GM23248 (cell line): ENCODE results near the genes ACAP1, SPEM1, SAT2 and DNAH2.

GRCh38 chr17:7258432-7259631 lies 3.4 kb downstream of the CLDN7 start:
- RAMPAGE, long total RNA, result no peak

GRCh38 chr17:7309356-7309873 lies 2.0 kb downstream of the EIF5A start:
- RAMPAGE, long total RNA, result no peak

DNA sequence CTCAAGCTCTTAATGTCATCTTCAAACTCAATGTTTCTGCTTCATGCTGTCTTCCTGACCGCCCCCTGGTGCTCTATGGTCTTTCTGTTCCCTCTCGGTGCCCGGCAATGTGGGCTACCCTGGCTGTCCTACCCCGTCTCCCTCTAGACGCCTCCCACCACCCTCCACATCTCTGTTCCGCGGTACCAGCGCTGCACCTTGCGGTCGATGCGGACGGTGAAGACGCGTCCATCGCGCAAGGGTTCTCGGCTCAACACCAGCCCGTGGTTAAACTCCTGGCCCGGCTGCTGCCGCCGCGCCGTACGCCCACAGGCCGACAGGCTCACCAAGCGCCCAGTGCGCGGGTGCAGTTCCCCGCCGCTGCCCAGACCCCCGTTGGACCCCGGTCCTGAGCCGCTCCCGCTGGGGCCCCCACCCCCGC lies 291 bp downstream of the NEURL4 start:
- RAMPAGE, long total RNA, result no peak

DNA sequence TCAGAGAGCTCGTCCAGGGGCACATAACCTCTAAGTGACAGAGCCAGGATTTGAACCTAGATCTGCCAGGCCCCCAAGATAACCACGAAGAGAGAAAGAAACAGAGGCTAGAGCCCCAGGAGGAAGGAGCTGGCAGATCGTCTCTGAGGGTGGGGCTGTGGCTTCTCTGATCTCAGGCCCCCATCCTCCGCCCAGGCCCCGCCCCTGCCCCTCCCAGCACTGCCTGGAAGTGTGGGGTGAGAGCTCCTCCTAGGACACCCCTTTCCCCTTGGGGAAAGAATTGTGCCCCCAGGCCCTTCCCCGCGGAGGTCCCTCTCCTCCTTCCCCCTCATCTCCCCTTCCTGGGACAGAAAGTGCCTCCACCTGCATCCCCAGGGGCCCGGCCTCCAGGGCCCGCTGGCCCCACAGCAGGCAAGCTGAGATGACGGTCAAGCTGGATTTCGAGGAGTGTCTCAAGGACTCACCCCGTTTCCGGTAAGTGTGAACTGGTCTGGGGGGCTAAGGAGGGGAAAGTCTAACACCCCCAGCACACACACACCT lies at the start of gene ACAP1:
Gene ACAP1, plus strand, starts transcription at position 216 of the 540 bp plus-strand sequence.
- RAMPAGE, long total RNA, result no peak

GRCh38 chr17:7343247-7343621 lies 6.9 kb downstream of the ACAP1 start:
- RAMPAGE, long total RNA, result no peak

- RAMPAGE, long total RNA, result no peak
These were observed 5.4 kb upstream of the KCTD11 start for GRCh38 chr17:7346319-7347244.

GRCh38 chr17:7420271-7420490 lies at the start of gene SPEM1:
Gene SPEM1, plus strand, starts transcription at chr17:7420324.
- RAMPAGE, long total RNA, result no peak

GRCh38 chr17:7437644-7437981 lies 1.7 kb upstream of the FGF11 start:
- RAMPAGE, long total RNA, result no peak

DNA sequence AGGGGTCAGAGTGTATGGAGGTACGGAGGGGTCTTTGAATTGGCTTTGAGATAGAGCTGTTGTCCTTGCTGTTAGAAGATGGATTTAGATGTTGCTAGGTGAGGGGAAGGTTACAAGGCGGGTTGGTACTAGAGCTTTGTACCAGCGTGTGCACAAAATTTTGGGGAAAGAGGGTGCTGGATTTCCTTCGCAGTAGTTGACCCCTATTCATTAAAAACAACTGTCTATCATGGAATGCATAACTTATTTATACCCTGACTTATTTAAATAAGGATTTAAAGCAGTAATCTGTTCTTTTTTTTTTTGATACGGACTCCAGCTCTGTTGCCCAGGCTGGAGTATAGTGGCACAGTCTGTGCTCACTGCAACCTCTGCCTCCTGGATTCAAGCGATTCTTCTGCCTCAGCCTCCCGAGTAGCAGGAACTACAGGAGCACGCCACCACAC lies 9.7 kb downstream of the SLC35G6 start:
- RAMPAGE, long total RNA, result no peak

DNA sequence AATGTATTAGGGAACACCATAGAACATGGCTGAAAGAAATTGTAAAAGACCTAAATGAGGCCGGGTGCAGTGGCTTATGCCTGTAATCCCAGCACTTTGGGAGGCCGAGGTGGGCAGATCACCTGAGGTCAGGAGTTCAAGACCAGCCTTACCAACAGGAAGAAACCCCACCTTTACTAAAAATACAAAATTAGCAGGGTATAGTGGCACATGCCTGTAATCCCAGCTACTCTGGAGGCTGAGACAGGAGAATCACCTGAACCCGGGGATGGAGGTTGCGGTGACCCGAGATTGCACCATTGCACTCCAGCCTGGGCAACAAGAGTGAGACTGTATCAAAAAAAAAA lies 23.4 kb downstream of the SLC35G6 start:
- RAMPAGE, long total RNA, result no peak

DNA sequence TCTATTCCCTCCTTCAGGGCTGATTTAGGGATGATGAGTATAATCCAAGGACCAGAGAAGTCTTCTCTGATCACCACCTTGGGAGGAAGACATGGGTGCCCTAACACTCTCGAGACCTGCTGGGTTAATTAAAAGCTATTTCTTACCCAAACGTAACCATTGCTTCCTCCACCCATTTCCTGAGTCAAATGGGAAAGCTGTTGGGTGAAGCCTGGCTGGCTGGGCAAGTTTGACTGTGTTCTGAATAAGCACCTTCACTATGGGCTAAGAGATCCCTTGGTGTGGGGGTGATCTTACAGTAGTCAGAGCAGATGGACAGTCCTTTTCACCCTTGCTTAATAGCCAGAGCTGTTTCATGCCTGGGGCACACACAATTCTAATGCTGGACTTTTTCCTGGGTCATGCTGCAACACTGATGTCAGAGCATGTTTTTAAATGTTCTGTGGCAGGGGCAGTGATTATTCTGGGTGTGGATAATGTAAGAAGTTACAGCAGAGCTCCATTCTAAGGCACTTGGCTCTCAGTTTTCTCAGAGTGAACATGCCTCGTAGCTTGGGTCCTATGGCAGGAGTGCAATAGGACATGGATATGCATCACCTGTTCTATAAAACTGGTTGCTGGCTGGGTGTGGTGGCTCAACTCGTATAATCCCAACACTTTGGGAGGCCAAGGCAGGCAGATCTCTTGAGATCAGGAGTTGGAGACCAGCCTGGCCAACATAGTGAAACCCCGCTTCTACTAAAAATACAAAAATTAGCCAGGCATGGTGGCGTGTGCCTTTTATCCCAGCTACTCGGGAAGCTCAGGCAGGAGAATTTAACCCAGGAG lies 2.9 kb downstream of the EIF4A1 start:
- RAMPAGE, long total RNA, result no peak

DNA sequence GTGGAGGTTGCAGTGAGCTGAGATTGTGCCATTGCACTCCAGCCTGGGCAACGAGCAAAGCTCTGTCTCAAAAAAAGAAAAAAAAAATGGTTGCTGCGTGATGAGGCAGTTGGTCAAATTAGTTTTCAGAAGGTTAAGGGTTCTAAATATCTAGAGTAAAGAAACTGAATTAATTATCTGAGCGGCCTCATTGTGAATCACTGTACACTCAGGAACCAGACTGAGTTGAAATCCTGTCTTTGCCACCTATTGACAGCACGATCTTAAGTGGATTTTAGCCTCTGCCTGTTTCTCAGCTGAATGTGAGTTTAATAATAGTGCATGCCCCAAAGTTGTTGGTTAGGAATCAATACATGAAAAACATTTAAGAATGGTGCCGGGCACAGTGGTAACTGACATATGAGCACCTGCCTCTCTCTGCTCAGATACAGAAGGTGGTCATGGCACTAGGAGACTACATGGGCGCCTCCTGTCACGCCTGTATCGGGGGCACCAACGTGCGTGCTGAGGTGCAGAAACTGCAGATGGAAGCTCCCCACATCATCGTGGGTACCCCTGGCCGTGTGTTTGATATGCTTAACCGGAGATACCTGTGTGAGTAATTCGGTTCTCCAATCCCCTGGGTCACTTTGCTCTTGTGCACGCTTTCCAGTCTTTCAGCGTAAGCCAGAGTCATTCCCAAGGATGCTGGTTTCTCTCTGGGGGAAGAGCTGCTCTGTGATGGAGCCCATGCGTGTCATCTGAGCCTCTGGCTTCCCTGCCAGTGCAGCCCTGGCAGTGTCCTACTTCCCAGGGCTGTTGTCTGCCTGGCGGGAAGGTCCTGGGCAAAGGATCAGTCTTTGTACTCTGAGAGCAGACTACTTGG lies 3.1 kb upstream of the CD68 start:
- RAMPAGE, long total RNA, result no peak

- RAMPAGE, long total RNA, result no peak
These were observed 418 bp downstream of the FXR2 start for GRCh38 chr17:7614342-7614615.

GRCh38 chr17:7626873-7627924 lies at the start of gene SAT2:
Gene SAT2, minus strand, starts transcription at chr17:7627821.
- RAMPAGE, long total RNA, result start-site peak on the minus strand at chr17:7627801-7627829, 63 and 72 reads in 2 replicates

DNA sequence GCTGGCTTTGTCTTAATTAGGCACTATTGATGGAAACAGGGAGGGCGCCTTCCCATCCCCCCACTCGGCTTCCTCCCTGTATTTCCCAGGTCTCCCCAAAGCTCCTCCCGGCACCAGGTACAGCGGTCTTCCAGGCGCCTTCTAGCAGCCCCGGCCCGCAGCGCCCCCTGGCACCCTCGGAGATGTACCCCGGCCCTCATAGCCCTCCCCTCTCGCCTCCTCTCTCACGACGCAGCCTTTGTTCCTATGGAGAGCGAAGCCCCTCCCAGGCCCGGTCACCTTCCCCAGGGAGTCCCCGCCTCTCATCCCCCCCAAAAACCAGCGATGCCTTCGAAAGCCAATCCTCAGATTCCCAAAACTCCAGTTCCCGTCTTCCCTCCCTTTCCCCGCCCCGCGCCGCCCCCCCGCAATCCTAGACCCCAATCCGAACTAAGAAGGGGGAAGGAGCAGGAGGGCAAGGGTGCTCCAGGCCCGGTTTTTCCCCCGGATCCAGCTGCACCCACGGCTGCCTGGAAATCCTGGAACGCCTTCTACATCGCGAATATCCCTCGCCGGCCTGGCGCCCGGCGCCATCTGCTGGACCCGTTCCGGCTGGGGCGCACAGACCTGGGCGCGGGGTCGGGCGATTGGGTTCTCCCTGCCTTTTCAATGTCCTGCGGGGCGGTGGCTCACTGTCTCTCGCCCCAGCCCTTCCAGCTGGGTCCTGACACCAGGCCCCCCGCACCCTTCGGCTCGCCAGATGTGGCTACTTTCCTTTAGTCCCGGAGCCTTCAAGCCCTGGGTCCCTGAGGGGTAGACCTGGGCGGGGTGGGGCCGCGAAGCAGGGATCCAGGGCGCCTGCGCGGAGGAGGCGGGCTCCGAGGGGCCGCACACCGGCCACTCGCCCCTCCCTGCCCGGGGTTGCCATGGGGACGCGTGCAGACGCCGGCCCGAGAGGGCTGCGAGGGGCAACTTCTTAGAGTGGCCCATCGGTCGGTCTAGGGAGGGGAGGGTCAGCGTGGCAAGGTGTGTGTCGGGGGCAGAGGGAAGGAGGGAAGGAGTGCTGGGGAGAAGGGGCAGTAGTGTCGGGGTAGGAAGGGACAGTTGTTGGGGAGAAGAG lies at the start of gene DNAH2:
Gene DNAH2, plus strand, starts transcription at position 918 of the 1,099 bp plus-strand sequence.
- RAMPAGE, long total RNA, result no peak

GRCh38 chr17:7847795-7848587 lies 6.9 kb upstream of the TMEM88 start:
- RAMPAGE, long total RNA, result no peak

DNA sequence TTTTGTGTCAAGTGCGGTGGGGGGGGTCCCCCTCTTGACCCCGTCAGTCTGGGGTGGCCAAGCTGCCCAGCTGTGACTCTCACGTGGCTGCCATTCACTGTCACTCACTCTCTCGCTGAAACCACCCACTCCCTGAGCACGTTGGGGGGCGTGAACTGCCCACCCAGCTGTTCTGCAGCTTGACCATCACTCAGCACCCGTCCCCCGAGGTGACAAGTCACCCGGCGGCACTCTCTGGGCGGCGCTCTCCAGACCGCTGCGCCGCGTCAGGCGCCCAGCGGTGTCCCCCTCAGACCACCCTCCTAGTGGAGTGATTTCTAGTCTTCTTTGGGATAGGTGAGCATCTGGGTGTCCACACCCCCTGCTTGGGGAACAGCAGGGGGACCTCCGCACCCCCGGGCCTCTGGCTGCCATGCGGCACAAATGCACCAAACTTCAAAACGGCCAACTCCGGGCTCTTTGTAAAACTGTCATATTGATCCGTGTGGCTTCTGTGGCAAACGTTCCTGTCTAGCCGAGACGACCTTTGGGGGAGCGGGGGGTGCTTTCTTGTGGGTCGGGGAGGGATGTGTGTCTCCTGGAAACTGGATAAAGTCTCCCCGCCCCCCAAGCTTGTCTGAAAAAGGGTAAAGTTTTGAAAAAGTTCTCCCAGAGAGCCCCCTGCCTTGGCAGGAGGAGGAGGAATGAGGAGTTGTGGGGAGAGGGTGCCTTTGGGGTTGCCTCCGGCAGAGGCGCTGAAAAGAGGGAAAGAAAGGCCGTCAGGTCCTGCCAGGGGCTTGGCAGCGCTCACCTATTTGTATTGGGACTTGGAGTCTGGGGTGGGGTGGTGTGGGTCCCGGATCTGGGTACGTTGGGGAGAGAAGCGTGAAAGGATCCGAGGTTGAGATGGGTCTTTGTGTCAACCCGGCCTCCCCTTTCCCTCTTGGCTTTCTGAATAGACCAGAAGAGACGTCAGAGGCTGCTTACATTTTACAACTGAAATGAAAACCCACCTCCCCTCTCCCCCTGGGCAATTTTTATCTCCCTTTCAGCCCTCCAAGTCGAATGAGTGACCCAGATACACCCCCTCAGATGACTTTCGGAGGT lies 2.2 kb upstream of the CHD3 start:
- RAMPAGE, long total RNA, result no peak

GRCh38 chr17:7905823-7906457 lies 10.1 kb downstream of the RNF227 start:
- RAMPAGE, long total RNA, result no peak

GRCh38 chr17:8069392-8070270 lies 17.9 kb downstream of the ALOX12B start:
- RAMPAGE, long total RNA, result no peak

DNA sequence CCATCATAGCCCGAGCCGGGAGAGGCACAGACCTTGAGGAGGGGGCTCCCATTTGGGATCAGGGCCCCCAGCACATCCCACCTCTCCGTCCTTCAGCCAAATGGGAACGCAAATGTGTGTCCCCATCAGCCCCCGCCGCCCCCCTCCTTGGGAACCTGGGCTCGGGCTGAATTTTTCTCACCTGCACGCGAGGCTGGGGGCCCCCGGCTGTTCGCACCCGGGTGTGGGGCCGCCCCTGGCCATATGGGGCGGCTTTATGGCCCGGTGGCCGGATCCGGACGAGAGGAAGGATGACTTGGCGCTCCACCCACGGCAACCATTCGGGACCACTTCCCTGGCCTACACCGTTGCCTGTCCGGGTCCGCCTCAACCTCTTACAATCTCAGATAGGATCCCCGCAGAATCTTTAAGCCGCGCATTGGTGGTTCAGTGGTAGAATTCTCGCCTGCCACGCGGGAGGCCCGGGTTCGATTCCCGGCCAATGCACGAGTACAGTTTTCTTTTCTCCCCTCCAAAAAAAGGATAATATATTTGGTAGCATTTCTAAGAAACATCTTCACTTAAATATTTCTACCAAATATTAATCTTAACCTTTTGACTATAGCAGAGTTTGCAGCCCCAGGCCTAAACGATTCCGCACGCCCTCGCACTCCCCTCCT lies 1.6 kb upstream of the HES7 start:
- RAMPAGE, long total RNA, result no peak